BJ (cell line): ENCODE data around the gene RABEPK.

GRCh38 chr9:124934311-124934739, 6.6 kb downstream of the GOLGA1 start:
- CAGE, long polyA plus RNA, result no peak

- CAGE, long polyA plus RNA, result no peak
Measured at GRCh38 chr9:125193249-125193524, 3.6 kb upstream of the PPP6C start.

DNA sequence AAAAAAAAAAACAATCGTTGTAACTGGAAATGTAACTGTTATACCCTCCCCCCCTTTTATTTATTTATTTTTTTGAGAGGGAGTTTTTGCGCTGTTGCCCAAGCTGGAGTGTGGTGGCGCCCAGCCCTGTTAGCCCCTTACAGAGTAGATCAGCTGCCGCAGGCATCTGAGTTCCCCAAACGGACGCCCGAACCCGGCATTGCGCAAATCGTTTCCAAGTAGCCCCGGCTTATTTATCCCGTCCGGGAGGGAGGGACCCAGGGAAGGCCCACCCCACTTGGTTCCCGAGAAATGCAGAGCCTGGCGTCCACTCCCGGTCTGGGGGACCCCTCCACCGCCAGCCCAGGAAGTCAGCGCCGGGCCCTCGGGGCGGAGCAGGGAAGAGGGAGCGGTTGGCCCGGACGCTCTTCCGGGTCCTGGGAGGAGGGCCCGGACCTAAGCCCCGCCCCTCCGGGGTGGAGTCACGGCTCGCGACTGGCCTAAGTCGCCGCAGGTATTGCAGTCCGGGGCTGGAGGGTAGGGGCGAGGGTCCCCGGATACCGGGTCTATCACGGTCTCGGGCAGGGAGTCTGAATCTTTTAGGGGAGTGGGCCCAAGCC, at the start of gene RABEPK:
RABEPK (plus strand) TSS at position 458 of the 599 bp plus-strand sequence.
- CAGE, long polyA plus RNA, result start-site peak on the plus strand centred at position 471 of the sequence, 37 bp wide, 56 and 50 reads in 2 replicates
- RRBS, result 1% methylated on average over 19 of the region's 39 CpGs

DNA sequence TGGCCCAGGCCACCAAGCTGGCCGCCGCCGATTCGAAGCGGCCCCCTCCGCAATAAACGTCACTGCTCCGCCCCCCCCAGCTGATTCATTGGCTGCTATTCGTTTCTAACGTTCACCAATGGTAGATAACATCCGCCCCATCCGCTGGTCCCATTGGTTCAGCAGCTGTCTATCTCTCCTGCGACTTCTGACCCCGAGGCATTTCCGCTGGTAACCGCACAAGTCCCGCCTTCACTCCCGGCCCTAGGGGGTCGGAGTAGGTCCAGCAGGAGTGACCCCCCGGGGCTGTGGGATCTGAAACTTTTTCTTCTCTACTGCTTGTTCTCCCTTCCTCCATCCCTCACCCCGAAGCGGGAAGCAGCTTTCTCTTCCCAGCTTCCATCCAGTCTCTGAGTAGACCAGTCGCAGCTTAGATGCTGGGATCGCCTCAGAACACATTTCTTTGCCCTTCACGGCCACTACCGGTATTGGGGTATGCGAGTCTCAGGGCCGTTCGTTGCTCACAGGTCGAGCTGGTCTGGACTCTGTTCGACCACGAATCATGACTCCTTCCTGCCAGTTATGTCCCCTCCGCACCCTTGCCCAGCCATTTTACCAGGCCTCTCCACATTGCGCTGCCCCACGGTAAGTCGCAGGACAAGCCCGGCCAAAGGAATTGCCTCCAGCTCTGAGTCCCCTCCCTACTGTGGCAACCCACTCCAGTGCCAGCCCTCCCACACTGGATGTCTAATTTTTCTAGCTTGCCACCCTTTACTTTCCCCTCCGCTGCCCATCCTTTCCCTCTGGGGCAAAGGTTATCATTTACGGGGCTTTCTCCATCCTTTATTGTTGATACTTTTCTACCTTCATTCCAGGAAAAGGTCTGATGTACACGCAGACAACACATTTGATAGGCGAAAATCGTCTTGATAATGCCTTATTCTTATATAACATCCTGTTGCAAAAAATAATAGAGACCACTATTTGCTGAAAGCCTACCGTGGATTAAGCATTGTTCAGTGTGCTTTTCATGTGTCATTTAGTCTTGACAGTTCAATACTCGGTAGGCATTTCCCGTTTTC, 627 bp upstream of the HSPA5 start:
- CAGE, long polyA plus RNA, result no peak
- RRBS, result 0% methylated on average over 2 of the region's 45 CpGs

GRCh38 chr9:125288515-125289170, 27.0 kb downstream of the GAPVD1 start:
- CAGE, long polyA plus RNA, result no peak
- RRBS, result no CpG with 5 or more reads among the region's 5 CpGs

- CAGE, long polyA plus RNA, result no peak
- RRBS, result 9% methylated on average over 1 of the region's 12 CpGs
Measured at GRCh38 chr9:125407607-125407949, 146.0 kb downstream of the GAPVD1 start.

- CAGE, long polyA plus RNA, result no peak
- RRBS, result no CpG with 5 or more reads among the region's 5 CpGs
Measured at GRCh38 chr9:125437231-125437468, 175.5 kb downstream of the GAPVD1 start.

- CAGE, long polyA plus RNA, result no peak
- RRBS, result no CpG with 5 or more reads among the region's 7 CpGs
Measured at GRCh38 chr9:125649198-125649728, 57.7 kb downstream of the MAPKAP1 start.

GRCh38 chr9:125749056-125749967, 2.1 kb downstream of the PBX3 start:
- CAGE, long polyA plus RNA, result no peak
- RRBS, result no CpG with 5 or more reads among the region's 6 CpGs

DNA sequence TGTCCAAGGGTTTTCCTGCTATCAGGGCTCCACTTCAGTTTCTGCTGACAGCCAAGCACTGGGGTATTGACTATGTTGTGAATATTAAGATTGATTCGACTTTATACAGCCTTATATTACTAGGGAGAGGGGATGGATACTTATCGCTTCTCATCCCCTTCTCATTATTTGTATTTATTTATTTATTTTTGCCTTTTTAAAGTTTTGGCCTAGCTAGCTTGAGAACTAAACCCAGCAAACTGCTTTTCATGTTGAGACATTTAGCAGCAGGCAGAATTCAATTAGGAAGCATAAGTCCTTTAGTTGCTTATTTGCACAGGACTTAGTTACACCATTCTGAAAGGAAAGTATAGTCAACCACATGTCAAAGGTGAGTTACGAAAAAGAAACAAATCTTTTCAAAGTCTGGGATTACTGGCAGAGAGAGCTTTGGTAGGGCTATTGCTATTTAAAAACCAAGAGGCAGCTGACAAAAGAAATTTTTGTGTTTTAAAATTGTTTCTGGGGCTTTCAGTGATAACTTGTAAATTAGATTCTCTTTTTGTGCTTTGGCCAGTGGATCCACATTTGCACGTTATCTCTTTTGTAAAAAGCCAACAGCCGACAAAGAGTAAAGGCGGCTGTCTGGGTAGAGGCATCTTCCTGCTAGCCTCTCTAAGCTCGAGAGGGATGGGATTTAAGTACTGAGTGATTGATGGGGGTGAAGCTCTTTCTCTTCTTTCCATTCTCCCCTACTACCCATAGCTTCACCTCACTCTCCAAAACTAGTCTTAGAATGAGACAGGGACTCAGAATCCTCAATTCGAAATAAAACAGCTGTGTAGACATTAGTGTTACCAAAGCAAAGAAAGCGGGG, 3.2 kb downstream of the PBX3 start:
- CAGE, long polyA plus RNA, result no peak
- RRBS, result no CpG with 5 or more reads among the region's 9 CpGs

- CAGE, long polyA plus RNA, result no peak
- RRBS, result no CpG with 5 or more reads among the region's 1 CpG
Measured at GRCh38 chr9:125890525-125890948, 143.4 kb downstream of the PBX3 start.

DNA sequence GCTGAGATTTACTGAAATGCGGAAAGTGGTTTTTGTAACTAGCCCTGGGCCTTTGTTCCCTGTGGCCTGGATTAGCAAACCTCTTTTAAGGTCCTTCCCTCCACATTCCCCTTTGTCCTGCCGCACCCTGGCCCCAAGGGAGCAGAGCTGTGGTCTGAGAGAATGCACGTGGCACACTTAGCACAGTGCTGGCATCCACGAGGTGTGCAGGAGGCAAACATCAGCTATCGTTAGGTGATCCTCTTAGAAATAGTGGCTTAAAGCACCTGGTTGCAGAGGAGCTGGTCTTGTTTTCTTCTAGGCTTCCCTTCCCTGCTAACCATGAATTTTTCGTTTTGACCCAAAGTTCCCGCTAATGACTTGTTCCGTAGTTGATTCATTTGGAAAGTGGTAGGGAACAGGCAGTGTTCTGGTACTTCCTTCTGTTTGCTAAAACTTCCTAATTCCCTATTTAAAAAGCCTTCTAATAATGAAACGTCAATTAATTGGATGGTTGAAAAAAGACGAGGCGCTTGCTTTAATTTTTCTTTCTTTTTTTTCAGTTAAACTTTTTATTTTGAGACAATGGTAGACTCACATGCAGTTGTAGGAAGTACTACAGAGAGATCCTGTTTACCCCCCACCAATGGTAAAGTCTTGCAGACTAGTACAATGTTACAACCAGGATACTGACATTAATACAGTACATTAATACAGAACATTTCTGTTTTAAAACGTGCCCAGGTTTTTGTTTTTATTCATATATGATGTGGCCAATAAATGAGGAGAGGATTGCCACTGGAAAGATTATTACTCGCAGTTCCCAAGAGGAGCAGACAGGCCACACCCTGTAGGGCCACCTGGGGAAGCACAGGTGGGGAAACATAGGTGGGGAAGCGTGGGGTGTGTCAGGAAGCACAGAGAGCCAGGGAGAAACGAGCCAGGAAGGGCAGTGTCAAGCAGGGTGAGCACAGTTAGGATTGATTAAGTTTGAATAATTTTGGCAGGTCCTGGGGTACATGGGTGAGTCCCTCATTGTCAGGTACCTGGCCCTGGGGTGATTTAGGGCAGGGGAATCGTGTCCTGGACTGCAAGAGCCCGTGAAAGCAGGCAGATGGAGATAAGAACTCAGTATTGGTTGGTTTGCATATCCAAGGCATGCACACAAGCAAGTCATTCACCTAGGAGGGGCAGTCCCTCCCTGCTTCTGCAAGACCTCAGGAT, 22.0 kb downstream of the MVB12B start:
- CAGE, long polyA plus RNA, result no peak
- RRBS, result no CpG with 5 or more reads among the region's 17 CpGs

DNA sequence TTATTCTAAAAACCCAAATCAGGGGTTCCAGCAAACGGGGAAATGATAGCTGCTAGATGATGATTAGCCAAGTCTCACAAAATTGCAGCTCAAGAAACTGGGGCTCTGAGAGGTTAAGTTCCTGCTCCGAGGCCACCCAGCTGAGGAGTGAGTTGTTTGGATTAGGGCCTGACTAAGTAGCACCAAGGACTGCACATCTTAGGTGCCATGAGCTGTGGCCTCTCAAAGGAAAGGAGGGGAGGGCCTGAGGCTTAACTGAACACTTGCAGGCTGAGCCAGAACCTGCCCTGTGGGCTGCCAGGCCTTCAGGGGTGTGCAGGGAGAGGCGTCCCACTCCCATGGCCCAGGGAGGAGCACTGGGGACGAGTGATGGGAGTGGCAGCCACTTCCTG, 21.9 kb downstream of the LMX1B start:
- CAGE, long polyA plus RNA, result no peak
- RRBS, result no CpG with 5 or more reads among the region's 4 CpGs

- CAGE, long polyA plus RNA, result no peak
- RRBS, result no CpG with 5 or more reads among the region's 32 CpGs
Measured at GRCh38 chr9:126705119-126705657, 91.5 kb downstream of the LMX1B start.

GRCh38 chr9:126763301-126763765, 41.5 kb upstream of the ZBTB43 start:
- CAGE, long polyA plus RNA, result no peak
- RRBS, result no CpG with 5 or more reads among the region's 5 CpGs

DNA sequence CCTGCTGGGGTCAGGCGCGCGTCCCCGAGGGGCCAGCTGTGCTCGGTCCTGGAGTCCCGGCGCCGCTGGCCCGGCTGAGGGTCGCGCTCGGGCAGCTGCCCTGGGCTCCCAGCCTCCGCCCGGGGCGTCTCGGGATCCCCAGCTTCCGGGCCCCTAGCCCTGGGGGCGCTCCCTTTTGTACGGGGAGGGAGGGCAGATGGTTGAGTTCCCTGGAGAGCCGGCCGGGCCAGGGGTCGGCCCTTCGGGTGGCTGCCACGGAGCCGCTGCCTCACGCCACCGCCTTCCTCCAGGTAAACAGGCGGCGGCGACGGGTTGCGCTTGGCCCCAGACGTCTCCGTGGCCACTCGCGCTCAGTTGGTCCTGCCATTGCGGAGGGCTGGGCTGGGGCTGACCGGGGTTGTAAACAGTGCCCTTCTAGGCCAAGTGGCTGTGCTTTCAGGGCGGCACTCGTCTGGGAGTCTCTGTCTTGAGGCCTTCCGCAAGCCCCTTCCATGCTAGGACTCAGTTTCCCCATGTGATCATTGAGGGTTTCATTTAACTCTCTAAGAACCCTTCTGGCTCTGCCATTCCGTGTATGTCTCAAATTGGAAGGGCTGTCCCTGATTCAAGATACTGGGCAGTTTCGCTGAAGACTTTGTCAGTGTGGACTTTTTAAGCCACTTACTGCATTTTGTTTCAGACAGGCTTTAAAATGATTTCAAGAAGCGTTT, 663 bp downstream of the ZBTB34 start:
- CAGE, long polyA plus RNA, result no peak
- RRBS, result under 1% methylated on average over 16 of the region's 44 CpGs

GRCh38 chr9:126916197-126916500, 1.6 kb downstream of the RALGPS1 start:
- CAGE, long polyA plus RNA, result no peak
- RRBS, result no CpG with 5 or more reads among the region's 7 CpGs

GRCh38 chr9:126956750-126957645, 42.4 kb downstream of the RALGPS1 start:
- CAGE, long polyA plus RNA, result no peak
- RRBS, result no CpG with 5 or more reads among the region's 10 CpGs

GRCh38 chr9:127021684-127022161, 100.7 kb downstream of the ANGPTL2 start:
- CAGE, long polyA plus RNA, result no peak
- RRBS, result no CpG with 5 or more reads among the region's 6 CpGs

DNA sequence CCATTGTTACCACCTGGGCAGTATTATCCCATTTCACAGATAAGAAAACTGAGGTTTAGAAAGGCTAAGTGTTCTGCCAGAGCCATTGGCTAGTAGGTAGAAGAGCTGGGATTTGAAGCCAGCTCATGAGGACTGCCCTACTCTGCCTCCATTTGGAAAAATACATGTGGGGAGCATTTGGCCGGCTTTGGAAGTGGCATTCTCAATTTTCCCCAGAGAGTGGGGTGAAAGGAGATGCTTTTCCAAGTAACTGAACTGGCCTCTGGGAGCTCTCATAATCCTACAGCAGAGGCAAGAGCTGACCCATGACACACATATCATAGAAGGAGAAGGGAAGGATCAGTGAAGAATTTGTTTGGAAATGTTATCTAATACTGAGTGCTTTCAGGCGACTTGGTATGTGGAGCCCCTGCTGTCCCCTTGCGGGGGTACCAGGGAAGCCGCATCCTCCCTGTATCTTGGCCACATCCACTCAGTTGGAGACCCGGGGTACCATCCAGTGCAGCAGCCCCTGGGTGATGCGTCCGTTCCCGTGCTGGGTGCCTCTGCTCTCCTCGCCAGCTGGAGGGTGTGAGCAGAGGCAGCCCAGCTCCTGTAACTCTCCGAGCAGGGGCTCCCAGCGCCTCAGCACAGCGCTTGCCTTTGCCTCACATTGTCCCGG, 1.1 kb downstream of the ANGPTL2 start:
- CAGE, long polyA plus RNA, result no peak
- RRBS, result no CpG with 5 or more reads among the region's 13 CpGs